Measurements from ENCODE around the genes CUTC and PAX2.

- CAGE, long polyA plus RNA = no peak
- RRBS = no CpG with 5 or more reads among the region's 27 CpGs
Observed at GRCh38 chr10:99523259-99523962, 9.3 kb upstream of the NKX2-3 start.

DNA sequence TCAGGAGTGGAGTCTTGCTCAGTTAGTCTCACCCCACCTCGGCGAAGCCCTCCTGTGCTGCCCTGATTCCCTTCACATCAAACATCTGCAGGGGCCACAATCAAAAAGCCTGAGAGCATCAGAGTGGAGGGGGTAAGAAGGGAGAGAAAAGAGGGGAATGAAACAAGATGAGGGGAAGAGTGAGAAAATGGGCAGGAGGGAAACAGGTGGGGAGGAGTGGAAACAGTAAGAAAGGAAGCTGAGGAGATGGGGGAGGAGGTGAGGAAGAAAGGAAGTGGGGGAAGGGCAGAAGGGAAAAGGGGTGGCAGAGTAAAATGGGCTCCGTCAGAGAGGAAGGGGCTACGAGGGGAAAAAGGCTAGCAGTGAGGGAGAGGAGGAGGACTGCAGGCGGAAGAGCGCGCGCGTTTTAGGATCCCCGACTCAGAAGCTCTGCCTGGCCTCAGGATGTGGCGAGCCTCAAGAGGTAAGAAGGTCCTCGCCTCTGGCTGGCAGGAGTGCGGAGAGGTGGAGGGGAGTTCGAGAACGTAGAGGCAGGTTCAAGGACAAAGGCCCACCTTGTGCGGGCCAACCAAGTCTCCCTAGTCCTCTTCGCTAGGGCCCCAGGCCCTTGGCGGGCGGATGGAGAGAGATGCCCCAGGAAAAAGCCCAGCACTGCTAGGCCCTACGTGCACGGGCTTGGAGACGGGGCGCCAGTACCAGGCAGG lies 5.8 kb upstream of the NKX2-3 start:
- CAGE, long polyA plus RNA = no peak
- RRBS = no CpG with 5 or more reads among the region's 23 CpGs

GRCh38 chr10:99530668-99531433 lies 1.9 kb upstream of the NKX2-3 start:
- CAGE, long polyA plus RNA = no peak
- RRBS = 4% methylated on average over 13 of the region's 47 CpGs

GRCh38 chr10:99533924-99534773 lies 1.4 kb downstream of the NKX2-3 start:
- CAGE, long polyA plus RNA = no peak
- RRBS = no CpG with 5 or more reads among the region's 37 CpGs

DNA sequence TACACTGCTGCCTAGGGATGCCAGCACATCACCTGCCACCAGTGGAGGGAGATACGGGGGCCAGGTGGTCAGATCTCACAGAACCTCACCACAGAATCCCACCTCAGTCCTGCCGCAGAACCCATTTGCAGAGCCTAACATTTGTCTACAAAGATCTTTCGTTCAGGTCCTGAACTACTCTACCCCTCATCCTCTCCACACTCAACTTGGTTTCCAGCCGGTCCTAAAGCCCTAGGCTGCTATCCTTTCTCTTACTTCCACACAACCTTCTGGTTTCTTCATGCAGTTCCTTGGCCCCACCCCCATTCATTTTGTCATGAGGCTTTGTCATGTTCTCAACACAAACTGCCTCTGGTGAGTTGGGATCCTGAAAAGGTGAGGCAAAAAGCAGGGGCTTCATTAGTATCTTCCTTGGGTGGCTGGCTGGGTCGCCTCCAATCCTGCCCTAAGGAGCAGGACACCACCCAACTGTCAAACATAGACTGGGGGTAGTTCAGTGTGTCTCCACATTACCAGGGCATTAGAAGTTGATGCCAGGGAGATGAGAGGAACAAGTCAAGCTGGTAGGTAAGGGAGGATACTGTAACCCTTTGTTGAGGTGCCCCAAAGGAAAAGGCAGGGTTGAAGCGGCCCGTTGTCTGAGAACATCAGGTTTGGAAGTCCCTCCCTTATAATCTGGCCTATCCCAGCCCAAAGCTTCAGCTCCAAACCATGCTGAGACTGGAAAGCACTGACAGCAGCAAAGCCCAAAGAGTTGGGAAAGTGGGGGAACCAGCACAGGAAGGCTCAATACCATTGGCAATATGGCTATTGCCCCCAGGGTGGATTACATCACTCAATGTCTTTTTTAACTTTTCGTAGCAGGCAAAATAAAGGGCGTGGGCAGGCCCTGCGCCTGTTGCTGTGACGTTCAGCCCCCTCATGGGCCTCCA lies 7.1 kb downstream of the SLC25A28 start:
- CAGE, long polyA plus RNA = no peak
- RRBS = no CpG with 5 or more reads among the region's 11 CpGs

DNA sequence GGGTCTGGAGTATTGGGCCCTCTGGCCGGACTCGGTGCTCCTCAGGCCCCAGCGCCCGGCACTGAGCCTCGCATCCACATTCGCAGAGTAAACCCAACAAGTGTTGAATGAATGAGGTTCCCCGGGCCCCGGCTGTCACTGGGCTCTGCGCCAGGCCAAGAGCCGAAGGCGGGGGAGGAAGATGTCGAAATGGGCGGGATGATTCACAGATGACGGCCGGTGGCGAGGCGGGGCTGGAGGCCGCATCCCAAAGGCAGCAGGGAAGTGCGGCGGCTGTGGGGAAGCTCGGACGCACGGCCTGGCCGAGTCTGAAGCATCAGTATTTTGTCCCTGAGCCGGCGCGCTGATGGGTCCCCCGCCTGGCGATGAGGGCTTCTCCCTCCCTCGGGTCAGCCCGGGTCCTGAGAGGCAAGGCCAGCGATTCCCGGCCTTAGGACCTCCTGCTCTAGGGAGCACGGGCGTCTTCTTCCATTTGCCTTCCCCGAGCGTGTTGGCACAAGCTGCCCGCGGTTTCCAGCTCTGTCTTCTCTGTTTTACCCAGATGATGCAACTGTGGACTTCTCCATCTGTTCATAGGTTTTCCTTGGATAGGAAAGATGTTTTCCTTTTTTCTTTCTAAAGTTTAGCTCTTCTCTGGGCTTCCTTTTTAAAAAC lies 1.1 kb upstream of the SLC25A28 start:
- CAGE, long polyA plus RNA = no peak
- RRBS = 2% methylated on average over 16 of the region's 39 CpGs

DNA sequence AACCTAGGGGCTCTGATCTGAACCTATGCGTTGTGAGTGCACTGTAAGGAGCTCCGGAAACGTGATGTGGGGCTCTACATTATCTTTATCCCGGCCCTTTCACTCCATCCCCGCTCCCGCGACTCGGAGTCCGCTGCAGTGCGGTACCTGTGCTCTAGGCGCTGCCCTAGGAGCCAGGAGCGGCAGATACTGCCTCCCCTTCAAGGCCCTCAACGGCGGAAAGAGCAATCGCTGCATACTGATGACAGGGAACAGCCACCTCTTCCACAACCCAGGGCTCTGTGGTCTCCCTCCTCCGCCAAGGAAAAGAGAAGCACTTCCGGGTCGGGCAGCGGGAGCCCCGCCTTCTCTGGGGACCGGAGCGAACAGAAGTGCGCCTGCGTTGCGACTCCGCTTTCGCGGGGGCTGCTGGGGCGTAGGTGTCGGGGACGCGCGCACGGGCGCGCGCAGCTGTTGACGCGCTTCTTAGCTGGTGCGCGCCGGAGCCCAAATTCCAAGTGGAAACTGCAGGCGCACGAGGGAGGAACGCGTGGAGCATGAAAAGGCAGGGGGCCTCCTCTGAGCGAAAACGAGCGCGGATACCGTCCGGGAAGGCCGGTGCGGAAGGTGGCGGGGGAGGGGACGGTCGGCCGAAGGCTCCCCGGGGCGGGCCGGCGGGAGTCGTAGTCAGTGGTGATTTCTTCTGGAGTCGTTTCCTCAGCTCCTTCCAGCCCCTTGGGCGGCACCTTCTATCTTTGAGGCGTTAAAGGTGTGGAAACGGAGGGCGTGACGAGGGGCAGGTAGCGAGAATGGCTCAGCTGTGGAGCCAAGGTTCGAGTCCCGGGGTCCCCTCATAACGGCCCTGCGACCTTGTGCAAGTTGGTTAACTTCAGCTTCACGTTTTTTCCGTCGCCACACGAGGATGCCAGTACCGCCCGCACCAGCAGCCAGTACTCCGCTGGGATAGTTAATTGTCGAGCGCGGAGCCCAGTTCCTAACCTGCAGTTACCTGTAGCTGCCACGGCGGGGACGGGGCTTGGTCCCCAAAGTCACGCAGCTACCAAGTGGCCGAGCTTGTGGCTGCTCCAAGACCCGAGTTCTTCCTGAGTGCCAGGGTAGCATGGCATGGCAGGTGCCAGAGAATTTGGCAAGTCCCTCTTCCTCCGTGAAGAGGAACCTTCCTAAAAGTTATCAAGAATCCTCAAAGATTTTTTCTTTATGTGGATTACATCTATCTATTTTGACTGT lies at the start of gene CUTC:
CUTC (plus strand) TSS at position 422 of the 1,227 bp plus-strand sequence.
- CAGE, long polyA plus RNA = start-site peak on the minus strand centred at position 290 of the sequence, 57 bp wide, 588 and 245 reads in 2 replicates
- RRBS = 2% methylated on average over 21 of the region's 91 CpGs

DNA sequence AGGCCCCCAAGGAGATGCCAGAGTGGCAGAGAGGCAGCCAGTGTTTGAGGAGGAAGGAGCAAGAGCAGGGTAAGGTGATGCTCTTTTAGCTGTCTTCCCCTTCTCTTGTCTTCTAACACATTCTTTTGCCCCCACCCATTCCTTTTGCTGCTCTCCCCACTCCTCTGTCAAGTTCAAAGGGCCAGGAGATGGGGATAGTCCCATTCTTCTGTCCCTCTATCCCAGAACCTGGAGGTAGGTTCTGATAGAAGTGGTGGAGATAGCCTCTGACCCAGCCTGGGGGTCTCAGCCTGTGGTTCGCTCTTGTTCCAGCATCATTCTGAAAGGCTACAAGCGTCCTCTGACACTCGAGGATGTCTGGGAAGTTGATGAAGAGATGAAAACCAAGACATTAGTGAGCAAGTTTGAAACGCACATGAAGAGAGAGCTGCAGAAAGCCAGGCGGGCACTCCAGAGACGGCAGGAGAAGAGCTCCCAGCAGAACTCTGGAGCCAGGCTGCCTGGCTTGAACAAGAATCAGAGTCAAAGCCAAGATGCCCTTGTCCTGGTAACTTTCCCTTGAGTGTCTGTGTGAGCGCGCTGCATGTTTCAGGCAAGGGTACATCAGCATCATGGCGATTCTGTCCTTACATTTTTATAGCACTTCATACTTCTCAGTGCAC lies 14.5 kb downstream of the ABCC2 start:
- CAGE, long polyA plus RNA = no peak
- RRBS = no CpG with 5 or more reads among the region's 9 CpGs

GRCh38 chr10:99930259-99931197 lies 79.2 kb downstream of the DNMBP start:
- CAGE, long polyA plus RNA = no peak
- RRBS = no CpG with 5 or more reads among the region's 13 CpGs

GRCh38 chr10:99976956-99977650 lies 32.6 kb downstream of the DNMBP start:
- CAGE, long polyA plus RNA = no peak
- RRBS = no CpG with 5 or more reads among the region's 5 CpGs

- CAGE, long polyA plus RNA = no peak
- RRBS = no CpG with 5 or more reads among the region's 14 CpGs
Observed at GRCh38 chr10:100020550-100021259, 11.0 kb upstream of the DNMBP start.

DNA sequence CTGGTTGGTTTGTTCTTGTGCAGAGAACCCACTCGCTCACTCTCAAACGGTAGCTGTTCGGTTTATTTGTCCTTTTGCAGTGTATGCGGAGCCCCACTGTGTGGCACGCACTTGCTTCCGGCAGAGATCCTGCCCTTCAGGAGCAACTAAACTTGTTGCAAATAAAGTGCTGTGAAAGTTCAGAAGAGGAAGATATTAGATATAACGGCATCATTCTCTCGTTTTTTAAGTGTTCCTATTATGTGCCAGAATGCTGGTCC lies 375 bp upstream of the ERLIN1 start:
- CAGE, long polyA plus RNA = no peak
- RRBS = no CpG with 5 or more reads among the region's 8 CpGs

- CAGE, long polyA plus RNA = no peak
- RRBS = no CpG with 5 or more reads among the region's 12 CpGs
Observed at GRCh38 chr10:100276129-100276474, 8.7 kb upstream of the CWF19L1 start.

DNA sequence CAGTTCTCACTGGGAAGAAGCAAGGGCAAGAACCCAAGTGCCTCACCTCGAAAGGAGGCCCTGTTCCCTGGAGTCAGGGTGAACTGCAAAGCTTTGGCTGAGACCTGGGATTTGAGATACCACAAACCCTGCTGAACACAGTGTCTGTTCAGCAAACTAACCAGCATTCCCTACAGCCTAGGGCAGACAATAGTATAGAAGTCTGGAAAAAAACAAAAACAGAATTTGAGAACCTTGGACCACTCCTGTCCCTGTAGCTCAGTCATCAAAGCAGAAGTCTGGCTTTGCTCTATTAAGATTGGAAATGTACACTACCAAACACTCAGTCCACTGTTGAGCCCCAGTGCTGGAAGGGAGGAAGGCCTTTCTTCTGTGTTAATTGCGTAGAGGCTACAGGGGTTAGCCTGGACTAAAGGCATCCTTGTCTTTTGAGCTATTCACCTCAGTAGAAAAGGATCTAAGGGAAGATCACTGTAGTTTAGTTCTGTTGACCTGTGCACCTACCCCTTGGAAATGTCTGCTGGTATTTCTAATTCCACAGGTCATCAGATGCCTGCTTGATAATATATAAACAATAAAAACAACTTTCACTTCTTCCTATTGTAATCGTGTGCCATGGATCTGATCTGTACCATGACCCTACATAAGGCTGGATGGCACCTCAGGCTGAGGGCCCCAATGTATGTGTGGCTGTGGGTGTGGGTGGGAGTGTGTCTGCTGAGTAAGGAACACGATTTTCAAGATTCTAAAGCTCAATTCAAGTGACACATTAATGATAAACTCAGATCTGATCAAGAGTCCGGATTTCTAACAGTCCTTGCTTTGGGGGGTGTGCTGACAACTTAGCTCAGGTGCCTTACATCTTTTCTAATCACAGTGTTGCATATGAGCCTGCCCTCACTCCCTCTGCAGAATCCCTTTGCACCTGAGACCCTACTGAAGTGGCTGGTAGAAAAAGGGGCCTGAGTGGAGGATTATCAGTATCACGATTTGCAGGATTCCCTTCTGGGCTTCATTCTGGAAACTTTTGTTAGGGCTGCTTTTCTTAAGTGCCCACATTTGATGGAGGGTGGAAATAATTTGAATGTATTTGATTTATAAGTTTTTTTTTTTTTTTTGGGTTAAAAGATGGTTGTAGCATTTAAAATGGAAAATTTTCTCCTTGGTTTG lies 16.4 kb downstream of the SCD start:
- CAGE, long polyA plus RNA = no peak
- RRBS = no CpG with 5 or more reads among the region's 6 CpGs

DNA sequence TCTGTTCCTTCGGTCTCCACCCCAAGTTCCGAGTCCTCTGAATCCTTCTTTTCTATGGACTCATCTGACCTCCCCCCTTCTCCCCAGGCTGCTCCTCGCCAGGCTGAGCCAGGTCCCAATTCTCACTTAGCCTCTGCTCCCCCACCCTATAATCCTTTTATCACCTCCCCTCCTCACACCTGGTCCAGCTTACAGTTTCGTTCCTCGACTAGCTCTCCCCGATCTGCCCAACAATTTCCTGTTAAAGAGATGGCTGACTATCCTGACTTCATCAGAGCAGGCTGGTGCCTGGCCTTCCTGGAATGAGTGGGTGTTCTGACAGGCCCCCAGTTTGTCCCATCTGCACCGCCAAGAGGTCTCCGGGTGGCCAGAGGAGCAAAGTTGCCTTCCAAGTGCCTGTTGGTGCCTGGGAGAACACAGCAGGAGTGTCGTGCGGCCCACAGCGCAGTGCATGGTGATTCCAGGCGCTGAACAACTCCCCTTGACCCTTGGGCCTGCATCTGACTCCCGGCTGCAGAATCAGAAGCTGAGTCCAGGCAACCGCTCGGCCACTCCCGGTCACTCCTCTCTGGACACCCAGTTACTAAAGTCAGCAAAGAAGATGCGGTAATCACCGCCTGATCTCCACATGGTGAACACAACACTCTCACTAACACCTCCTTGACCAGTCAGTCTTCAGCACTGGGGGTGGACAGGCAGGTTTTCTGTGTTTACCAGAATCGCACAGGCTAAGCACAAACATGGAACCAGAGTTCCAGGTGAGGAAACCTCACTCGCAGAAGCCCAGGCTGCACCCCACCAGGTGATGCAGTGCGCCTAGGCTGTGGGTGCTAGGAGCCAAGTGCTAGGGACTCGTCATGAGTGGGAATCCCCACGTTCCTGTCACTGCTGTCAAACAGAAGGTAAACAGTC lies 35.4 kb downstream of the SCD start:
- CAGE, long polyA plus RNA = no peak
- RRBS = 73% methylated on average over 4 of the region's 23 CpGs

GRCh38 chr10:100412907-100413447 lies 49.8 kb upstream of the WNT8B start:
- CAGE, long polyA plus RNA = no peak
- RRBS = no CpG with 5 or more reads among the region's 4 CpGs

DNA sequence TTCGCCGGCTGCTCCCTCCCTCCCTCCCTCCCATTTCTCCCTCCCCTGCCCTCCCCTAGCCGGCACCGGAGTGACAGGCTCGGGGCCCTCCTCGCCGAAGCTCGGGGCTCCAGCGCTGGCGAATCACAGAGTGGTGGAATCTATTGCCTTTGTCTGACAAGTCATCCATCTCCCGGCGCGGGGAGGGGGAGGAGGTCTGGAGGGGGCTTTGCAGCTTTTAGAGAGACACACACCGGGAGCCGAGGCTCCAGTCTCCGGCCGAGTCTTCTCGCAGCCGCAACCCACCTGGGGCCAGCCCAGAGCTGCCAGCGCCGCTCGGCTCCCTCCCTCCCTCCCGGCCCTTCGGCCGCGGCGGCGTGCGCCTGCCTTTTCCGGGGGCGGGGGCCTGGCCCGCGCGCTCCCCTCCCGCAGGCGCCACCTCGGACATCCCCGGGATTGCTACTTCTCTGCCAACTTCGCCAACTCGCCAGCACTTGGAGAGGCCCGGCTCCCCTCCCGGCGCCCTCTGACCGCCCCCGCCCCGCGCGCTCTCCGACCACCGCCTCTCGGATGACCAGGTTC lies at the start of gene PAX2:
PAX2 (plus strand) TSS at position 250 of the 561 bp plus-strand sequence.
- CAGE, long polyA plus RNA = no peak
- RRBS = 3% methylated on average over 35 of the region's 51 CpGs

DNA sequence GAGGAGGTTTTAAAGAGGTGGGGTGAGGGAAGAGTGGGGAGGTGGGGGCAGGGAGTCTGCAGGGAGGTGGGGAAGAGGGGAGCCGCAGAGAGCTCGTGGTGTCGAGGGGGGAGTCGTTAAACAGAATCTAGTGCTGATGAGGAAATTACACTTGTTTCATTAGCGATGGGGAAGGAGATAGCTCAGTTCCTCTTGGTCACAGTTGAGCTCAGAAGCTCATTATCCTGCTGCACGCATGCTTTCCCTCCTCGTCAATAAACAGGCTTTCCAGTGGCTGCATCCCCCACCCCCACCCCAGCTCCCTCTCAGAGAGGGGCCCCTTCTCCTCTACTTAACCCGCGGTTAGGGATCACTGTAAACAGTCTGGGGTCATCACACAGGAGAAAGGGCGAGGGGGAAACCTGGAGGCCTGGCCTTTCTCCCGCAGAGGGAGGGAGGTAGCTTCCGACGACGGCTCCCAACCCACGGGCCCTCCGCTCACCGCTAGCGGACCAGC lies 80.6 kb downstream of the PAX2 start:
- CAGE, long polyA plus RNA = no peak
- RRBS = no CpG with 5 or more reads among the region's 18 CpGs

- CAGE, long polyA plus RNA = no peak
- RRBS = 4% methylated on average over 50 of the region's 63 CpGs
Observed at GRCh38 chr10:100826624-100827188, 81.3 kb downstream of the PAX2 start.

GRCh38 chr10:100962669-100963450 lies 6.4 kb upstream of the SEMA4G start:
- CAGE, long polyA plus RNA = no peak
- RRBS = no CpG with 5 or more reads among the region's 4 CpGs